Keratinocyte (primary cell): Measurements from ENCODE around the gene WASHC1.

DNA sequence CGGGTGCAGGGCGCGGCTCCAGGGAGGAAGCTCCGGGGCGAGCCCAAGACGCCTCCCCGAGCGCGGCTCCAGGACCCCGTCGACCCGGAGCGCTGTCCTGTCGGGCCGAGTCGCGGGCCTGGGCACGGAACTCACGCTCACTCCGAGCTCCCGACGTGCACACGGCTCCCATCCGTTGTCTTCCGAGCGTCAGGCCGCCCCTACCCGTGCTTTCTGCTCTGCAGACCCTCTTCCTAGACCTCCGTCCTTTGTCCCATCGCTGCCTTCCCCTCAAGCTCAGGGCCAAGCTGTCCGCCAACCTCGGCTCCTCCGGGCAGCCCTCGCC lies at the start of gene WASHC1:
TSS of gene WASHC1 (minus strand) at position 280 of the 325 bp plus-strand sequence.
CAGE:
- cytosol, long polyA minus RNA = no peak
- cytosol, long polyA plus RNA = no peak
- long polyA plus RNA = no peak
- nucleus, long polyA minus RNA = no peak
- nucleus, long polyA plus RNA = no peak

GRCh38 chr9:208650-209022 lies 6.0 kb upstream of the DOCK8 start:
CAGE:
- cytosol, long polyA minus RNA = no peak
- cytosol, long polyA plus RNA = no peak
- long polyA plus RNA = no peak
- nucleus, long polyA minus RNA = no peak
- nucleus, long polyA plus RNA = no peak

GRCh38 chr9:540454-540976 lies 36.0 kb downstream of the KANK1 start:
CAGE:
- cytosol, long polyA minus RNA = no peak
- cytosol, long polyA plus RNA = no peak
- long polyA plus RNA = no peak
- nucleus, long polyA minus RNA = start-site peak on the plus strand at chr9:540537-540817, 37 reads
- nucleus, long polyA plus RNA = no peak

GRCh38 chr9:544818-545390 lies 40.4 kb downstream of the KANK1 start:
CAGE:
- cytosol, long polyA minus RNA = no peak
- cytosol, long polyA plus RNA = no peak
- long polyA plus RNA = no peak
- nucleus, long polyA minus RNA = no peak
- nucleus, long polyA plus RNA = no peak

DNA sequence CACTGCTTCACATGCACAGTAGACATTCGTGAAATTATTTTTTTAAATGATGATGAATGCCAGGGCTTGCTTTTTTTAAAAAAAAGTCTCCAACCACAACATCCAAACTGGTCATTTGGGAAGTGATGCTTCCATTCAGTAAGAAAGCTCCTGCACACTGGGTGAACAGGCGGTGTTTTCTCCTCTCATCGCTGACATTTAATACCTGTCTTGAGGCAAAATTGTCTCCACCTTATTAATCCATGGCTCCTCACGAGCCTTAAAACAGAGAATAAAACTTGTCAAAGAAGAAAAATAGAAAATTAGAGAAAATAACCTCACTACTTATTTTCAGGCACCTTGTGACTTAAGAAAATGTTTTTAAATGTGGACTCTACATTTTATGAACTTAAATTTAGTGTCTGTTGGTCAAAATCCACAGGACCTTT lies 114.2 kb downstream of the KANK1 start:
CAGE:
- cytosol, long polyA minus RNA = no peak
- cytosol, long polyA plus RNA = no peak
- long polyA plus RNA = no peak
- nucleus, long polyA minus RNA = no peak
- nucleus, long polyA plus RNA = no peak

GRCh38 chr9:686155-686936 lies 155.2 kb upstream of the DMRT1 start:
CAGE:
- cytosol, long polyA minus RNA = start-site peak on the plus strand at chr9:686490-686862, 281 reads
- cytosol, long polyA plus RNA = start-site peak on the plus strand at chr9:686654-686809, 133 and 131 reads in 2 replicates
- long polyA plus RNA = start-site peak on the plus strand at chr9:686473-686553, 50 and 103 reads in 2 replicates; start-site peak on the plus strand at chr9:686608-686682, 76 and 158 reads in 2 replicates; start-site peak on the plus strand at chr9:686755-686861, 123 and 413 reads in 2 replicates
- nucleus, long polyA minus RNA = start-site peak on the plus strand at chr9:686508-686871, 697 reads
- nucleus, long polyA plus RNA = start-site peak on the plus strand at chr9:686500-686833, 397 and 1,040 reads in 2 replicates

DNA sequence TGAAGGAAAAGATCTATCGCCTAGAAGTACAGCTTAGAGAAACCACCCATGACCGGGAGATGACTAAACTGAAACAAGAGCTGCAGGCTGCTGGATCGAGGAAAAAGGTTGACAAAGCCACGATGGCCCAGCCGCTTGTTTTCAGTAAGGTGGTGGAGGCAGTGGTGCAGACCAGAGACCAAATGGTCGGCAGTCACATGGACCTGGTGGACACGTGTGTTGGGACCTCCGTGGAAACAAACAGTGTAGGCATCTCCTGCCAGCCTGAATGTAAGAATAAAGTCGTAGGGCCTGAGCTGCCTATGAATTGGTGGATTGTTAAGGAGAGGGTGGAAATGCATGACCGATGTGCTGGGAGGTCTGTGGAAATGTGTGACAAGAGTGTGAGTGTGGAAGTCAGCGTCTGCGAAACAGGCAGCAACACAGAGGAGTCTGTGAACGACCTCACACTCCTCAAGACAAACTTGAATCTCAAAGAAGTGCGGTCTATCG lies 129.3 kb upstream of the DMRT1 start:
CAGE:
- cytosol, long polyA minus RNA = no peak
- cytosol, long polyA plus RNA = no peak
- long polyA plus RNA = no peak
- nucleus, long polyA minus RNA = start-site peak on the minus strand centred at position 48 of the sequence, 73 bp wide, 12 reads; start-site peak on the minus strand centred at position 294 of the sequence, 12 bp wide, 5 reads
- nucleus, long polyA plus RNA = no peak

DNA sequence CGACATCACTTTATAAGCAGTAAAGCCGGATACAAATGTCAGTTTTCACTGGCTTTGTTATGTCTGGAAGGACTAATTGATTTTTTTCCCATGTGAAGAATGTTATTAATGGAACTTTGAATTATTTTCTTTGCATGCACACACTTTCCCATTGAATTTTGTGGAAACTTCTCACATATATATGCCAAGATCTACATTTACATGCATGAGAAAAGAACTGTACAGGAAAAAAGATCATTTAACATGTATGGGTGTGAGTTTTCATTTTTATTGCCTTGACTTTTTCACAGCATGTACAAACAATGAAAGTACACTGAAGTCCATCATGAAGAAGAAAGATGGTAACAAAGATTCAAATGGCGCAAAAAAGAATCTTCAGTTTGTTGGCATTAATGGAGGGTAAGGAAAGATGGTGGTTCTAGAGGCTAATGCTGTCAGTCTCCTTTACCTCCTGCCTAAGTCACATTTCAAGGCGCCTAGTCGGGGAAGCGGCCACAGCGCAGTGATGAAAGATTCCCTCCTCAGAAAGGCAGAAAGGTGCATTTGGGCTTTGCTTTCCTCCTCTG lies 110.5 kb upstream of the DMRT1 start:
CAGE:
- cytosol, long polyA minus RNA = no peak
- cytosol, long polyA plus RNA = no peak
- long polyA plus RNA = no peak
- nucleus, long polyA minus RNA = no peak
- nucleus, long polyA plus RNA = no peak

GRCh38 chr9:967393-967953 lies 9.0 kb upstream of the DMRT3 start:
CAGE:
- cytosol, long polyA minus RNA = no peak
- cytosol, long polyA plus RNA = no peak
- long polyA plus RNA = no peak
- nucleus, long polyA minus RNA = no peak
- nucleus, long polyA plus RNA = no peak

DNA sequence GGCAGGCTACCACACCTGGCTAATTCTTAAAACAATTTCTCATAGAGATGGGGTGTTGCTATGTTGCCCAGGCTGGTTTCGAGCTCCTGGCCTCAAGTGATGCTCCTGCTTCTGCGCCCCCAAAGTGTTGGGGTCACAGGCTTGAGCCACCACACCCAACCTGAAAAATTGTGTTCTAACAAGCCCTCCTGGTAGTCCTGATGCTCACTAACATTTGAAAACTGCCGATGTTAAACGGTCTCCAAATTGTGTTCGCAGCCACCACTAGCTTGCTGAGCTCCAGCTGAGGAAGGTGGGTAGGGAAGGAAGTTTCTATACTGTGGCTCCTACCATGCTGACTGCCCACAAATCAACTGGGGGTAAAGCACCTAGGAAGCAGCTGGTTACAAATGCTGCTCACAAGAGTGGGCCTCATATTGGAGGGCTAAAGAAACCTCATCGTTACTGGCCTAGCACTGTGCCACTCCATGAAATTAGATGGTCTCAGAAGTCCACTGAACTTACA lies 34.4 kb downstream of the DMRT3 start:
CAGE:
- cytosol, long polyA minus RNA = no peak
- cytosol, long polyA plus RNA = no peak
- long polyA plus RNA = no peak
- nucleus, long polyA minus RNA = no peak
- nucleus, long polyA plus RNA = no peak

DNA sequence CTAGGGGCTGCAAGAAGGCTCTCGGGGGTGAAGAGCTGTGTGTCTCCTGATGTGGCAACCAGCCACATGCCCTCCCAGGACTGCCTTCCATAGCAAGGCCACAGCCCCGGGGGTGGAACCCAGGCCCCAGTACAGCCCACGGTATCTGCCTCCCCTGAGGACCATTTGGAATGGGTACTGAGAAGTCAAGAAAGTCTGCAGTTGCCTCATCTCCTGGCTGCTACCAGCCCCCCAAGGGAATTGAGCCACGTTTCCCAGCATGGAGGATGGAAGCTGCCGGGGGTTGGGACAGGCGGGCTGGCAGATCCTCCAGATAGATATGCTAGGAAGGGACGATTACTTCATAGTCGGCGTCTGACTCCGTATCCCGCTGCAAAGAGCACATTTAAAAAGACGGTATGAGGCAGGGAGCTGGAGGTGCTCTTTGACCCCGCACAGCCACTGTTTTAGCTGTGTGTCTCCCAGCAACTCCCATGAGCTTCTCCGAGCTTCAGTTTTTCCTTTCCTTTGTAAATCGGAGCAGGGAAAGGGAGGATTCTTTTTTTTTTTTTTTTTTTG lies 5.5 kb upstream of the DMRT2 start:
CAGE:
- cytosol, long polyA minus RNA = no peak
- cytosol, long polyA plus RNA = no peak
- long polyA plus RNA = no peak
- nucleus, long polyA minus RNA = no peak
- nucleus, long polyA plus RNA = no peak

DNA sequence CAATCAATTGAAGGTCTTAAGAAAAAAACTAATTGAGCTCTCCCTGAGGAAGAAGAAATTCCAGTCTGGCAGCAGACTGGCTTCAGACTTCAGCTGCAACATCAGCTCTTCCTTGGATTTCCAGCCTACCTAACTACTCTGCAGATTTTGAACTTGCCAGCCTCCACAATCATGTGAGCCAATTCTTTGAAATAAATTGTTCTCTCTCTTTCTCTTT lies 420.3 kb downstream of the DMRT2 start:
CAGE:
- cytosol, long polyA minus RNA = no peak
- cytosol, long polyA plus RNA = no peak
- long polyA plus RNA = no peak
- nucleus, long polyA minus RNA = no peak
- nucleus, long polyA plus RNA = no peak

DNA sequence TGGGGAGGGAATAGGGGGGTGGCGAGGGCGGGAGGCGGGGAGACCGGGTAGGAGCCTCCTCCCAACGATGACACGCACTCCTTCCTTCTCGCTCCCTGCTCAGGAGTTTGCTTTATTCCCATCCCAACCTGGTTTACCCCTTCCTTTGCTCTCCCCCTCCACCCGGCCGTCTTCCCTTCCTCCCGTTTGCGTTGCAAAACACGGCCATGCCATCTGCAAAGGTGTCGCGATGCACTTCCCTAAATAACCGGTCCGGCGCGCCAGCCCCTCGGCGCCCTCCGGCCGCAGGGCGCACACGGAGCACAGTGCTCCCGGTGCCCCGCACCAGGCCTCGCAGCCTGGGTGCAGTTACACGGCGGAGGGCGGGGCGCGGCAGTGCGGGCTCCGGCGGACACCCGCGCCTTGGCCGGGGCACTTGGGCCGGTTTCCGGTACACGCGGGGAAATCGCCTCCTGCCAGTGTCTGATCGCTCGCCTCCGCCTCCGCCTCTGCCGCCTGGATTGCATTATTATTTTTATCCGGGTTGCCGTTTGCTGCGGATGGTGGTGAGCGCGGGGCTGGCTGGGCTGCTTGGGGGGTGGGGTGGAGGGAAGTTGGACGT lies 1.6 kb downstream of the SMARCA2 start:
CAGE:
- cytosol, long polyA minus RNA = no peak
- cytosol, long polyA plus RNA = no peak
- long polyA plus RNA = no peak
- nucleus, long polyA minus RNA = start-site peak on the plus strand centred at position 320 of the sequence, 438 bp wide, 14 reads
- nucleus, long polyA plus RNA = no peak

DNA sequence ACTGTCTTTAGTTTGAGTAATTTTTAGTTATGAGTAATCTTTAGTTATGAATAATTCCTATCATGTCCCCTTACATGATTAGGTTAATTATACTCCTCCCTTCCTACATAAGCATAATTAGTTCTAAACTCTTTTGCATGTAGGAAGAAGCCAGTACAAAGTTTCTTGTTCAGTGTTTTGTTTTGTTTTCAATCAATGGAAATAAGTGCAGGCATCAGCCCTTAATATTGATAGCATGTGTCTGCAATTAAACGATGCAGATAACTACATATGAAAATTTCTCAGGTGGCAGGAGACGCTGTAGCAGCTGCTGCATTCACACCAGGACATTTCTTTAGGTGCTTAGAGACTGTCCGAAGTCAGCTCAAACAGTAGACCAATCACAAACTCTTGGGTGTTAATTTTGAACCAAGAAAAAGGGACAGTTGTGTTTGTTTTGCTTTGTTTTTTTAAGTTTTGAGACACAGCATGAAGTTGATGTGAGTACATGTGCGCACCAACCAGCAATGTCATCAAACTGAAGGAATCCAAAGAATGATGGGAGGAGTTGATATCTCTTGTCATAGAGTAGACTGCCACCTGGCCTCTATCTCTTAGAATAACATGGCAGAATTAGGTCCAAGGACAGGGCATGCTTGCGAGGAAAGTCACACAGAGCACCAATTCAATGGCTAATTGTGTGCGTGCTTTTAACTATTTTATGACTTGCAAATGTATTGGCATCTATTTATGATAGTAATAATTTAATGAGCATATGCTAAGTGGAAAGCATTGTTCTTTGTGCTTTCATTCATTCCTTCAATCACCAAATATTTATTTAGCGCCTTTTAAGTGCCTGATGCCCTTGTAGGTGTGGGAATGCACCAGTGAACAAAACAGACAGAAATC lies 51.6 kb downstream of the SMARCA2 start:
CAGE:
- cytosol, long polyA minus RNA = no peak
- cytosol, long polyA plus RNA = no peak
- long polyA plus RNA = no peak
- nucleus, long polyA minus RNA = no peak
- nucleus, long polyA plus RNA = no peak

CAGE:
- cytosol, long polyA minus RNA = no peak
- cytosol, long polyA plus RNA = no peak
- long polyA plus RNA = no peak
- nucleus, long polyA minus RNA = no peak
- nucleus, long polyA plus RNA = no peak
Observed at GRCh38 chr9:2126212-2127040, 111.3 kb downstream of the SMARCA2 start.

CAGE:
- cytosol, long polyA minus RNA = no peak
- cytosol, long polyA plus RNA = no peak
- long polyA plus RNA = no peak
- nucleus, long polyA minus RNA = no peak
- nucleus, long polyA plus RNA = no peak
Observed at GRCh38 chr9:2229191-2229828, 214.2 kb downstream of the SMARCA2 start.

DNA sequence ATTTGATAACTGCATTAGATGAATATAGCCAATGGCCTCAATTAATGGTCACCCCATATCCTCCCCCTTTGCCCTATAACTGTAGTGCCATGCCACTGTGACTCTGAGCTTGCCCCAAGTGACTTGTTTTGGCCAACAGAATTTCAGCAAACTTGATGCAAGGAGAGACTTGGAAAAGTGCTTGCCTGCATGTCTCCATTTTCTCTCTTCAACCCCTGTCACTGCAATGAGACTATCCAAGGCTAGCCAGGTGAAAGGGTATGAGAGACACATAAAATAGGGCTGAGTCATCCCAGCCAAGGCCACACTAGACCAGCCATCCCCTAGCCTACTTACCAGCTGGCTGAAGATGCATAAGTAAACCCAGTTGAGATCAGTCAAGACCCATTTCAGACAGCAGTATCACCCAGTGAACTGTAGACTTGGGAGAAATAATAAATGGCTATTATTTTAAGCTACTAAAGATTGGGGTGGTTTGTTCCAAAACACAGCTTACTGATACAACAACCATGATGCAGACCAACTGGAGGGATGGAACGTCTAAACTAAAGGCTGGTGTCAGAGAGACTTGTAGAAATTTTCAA lies 52.9 kb upstream of the VLDLR start:
CAGE:
- cytosol, long polyA minus RNA = no peak
- cytosol, long polyA plus RNA = no peak
- long polyA plus RNA = no peak
- nucleus, long polyA minus RNA = no peak
- nucleus, long polyA plus RNA = no peak

GRCh38 chr9:2622328-2623313 lies 1.0 kb downstream of the VLDLR start:
CAGE:
- cytosol, long polyA minus RNA = no peak
- cytosol, long polyA plus RNA = no peak
- long polyA plus RNA = no peak
- nucleus, long polyA minus RNA = no peak
- nucleus, long polyA plus RNA = no peak

CAGE:
- cytosol, long polyA minus RNA = no peak
- cytosol, long polyA plus RNA = no peak
- long polyA plus RNA = no peak
- nucleus, long polyA minus RNA = no peak
- nucleus, long polyA plus RNA = no peak
Observed at GRCh38 chr9:3088172-3088644, 244.3 kb upstream of the PUM3 start.

DNA sequence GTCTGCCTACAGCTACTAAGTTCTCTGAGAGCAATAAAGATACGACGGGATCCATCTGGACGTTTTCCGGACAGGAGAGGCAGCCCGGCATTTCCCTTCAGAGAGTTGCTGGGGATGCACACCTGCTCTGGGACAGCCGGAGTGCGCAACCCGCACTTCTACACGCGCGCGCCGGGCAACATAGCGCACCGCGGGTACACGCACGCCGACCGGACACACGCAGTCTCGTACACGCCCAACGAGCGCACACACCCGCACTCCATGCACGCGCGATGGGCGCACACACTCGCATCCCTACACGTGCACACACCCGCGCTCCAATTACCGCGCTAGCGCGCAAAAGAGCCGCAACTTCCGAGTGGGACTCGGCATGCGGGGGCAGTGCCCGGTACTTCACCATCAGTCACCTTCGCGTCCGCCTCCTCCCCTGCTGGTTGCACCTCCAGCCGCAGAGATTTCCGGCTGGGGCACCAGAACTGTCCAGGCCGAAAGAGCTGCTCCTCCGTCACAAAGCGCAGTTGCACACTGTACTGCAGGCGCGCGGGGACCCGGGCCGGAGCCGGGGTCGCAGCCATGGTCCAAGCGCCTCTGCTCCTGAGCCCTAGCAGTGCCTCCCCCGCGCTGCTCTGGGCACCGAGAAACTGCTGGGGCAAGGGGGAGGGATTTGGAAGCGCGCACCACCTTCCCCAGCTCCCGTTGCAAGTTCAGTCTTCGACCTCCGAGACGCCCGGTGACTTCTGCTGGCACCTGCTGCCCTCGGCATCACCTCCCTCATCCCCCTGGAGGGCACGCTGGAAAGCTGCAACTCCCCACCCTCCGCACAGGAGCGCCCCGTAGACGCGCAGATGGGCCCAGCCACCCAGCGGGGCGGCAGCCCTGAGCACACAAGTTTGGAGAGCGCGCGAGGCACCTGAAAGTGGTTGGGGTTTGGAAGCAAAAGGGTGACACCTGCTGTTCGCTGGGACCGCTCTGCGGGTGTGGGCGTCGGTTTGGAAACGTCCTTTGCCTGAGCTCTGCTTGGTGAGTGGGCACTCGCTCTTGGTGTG lies 337.3 kb upstream of the PUM3 start:
CAGE:
- cytosol, long polyA minus RNA = no peak
- cytosol, long polyA plus RNA = no peak
- long polyA plus RNA = no peak
- nucleus, long polyA minus RNA = no peak
- nucleus, long polyA plus RNA = no peak